Measurements from ENCODE around the genes POLR1H and GTF2H4.

DNA sequence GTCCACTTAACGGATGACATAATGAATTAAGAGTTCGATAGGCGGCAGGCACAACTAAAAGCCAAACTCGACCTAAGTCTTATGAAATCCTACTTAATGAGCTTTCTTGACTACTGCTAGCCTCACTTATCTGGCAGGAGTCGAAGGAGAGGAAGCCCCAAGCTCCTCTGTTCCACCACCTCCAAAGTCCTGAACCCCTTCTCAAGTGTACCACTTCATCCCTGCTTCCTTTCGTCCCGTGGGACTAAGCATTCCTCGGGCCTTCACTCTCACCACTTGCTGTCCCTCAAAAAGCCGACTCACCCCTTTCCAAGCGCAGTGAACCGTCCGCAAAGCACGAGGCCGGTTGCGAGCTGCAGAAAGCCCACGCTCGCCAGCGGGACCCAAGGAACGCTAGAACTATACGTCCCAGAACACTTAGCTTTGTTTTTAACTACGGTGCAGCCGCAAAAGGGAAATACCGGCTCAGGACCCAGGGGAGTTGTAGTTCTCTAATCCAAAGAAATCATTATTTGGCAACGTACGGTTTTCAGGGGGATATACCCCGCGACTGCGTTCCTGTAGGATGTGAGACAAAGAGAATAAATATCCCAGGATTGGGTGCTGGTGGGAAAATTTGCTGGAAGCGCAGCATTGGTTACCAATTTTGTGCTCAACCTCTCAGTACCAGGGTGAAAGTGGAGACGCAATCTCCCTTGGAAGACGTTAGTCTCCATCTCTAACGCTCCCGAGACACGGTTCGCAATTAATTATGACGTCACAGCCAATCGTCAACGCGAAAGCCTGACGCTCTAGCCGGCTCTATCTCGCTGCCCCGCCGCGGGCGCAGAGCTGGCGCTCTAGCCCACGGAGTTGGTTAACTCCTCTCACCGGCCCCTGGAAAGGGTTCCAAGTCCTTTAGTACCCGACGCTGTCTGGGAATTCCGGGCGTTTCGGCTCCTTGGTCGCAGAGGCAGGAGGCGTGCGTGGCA lies at the start of gene POLR1H:
Gene POLR1H, plus strand, starts transcription at position 828 of the 971 bp plus-strand sequence.
- RAMPAGE, long total RNA = start-site peak on the plus strand centred at position 913 of the sequence, 74 bp wide, 131 and 94 reads in 2 replicates
- RRBS = 1% methylated on average over 13 of the region's 57 CpGs

GRCh38 chr6:30069615-30070321 lies 2.8 kb downstream of the PPP1R11 start:
- RAMPAGE, long total RNA = no peak
- RRBS = no CpG with 5 or more reads among the region's 6 CpGs

DNA sequence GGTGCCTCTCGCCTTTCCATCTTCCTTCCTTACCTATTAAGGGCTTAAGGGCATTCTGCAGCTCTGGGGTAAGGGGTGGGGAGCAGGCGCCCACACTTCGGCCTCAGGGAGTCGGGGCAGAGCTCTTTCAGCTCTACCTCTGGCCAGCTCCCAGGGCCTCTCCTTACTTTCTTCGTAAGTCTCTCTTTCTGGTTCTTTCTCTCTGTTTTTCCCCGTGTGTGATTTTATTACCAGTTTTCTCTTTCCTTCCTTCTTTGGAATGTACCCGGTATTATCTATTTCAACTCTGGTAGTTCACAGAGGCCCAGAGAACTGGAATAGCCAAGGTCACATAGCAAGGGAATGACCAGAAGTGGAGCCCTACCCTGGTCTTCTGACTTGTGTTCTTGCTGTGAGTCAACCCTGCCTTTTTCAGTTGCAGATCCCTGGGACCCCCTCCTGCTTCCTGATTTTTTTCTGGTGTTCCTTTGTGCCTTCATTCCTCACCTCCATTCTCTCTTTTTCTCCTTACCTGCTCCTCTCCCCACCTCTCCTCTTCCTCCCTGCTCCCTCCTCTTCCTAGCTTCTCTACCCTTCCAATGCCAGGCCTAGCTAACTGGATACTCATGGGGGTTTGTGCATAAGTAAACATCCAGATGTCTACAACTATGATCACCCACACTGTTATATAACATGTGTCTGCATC lies 789 bp upstream of the RNF39 start:
- RAMPAGE, long total RNA = no peak
- RRBS = no CpG with 5 or more reads among the region's 7 CpGs

DNA sequence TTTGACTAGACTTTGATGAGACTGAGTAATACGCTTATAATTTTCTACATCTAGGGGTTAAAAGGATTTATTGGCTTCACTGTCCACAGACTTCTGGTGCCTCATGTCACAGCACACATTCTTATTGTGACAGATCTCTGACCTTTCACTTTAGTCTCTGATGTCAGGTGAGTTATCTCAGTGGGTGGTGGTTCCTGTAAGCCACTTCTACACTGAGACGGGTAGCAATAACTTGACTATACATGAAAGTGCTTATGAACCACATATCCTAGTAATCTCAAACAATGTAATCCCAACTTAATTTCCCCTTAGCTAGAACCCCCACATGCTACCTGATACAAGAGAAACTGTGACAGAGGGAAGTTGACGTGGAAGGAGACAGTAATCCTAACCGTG lies 6.7 kb upstream of the TRIM40 start:
- RAMPAGE, long total RNA = no peak
- RRBS = no CpG with 5 or more reads among the region's 4 CpGs

DNA sequence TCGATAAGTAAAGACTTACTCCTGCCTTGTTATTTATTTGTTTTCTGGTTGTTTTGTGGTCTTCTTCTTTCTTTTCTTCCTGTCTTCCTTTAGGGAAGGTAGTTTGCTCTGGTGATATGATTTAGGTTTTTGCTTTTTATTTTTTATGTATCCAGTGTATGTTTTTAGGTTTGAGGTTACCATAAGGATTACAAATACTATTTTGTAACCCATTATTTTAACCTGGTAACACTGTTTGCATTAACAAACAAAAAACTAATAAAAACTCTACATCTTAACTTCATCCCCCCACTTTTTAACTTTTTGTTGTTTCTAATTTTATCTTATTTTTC lies 41.2 kb upstream of the TRIM39 start:
- RAMPAGE, long total RNA = no peak
- RRBS = no CpG with 5 or more reads among the region's 1 CpG

DNA sequence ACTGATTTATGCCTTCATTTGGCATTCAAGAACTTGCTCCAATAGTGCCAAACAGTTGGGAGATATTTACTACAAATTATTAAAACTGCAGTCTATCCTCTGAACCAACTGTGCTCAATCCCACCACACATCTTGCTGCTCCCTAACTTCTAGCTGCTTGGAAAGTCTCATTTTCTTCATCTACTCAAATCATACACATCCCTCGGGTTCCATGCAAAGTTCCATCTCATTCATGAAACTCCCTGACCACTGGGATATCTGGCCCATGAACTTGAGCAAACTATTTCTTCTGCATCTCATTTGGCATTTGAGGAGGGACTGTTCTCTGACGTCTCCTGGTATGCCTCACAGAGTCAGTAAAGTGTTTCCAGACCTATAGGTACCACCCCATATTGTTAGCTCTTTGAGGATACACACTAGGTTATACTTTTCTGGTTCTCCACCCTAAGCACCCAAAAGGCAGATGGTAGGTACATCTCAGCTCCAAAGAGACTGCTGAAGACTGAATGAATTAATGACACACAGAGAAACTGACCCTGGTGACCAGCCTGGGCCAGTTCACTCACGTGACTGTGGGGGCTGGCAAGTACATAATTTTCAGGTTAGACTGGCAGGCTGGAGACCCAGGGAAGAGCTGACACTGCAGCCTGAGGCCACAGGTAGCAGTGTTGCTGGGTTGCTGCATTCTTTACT lies 36.7 kb upstream of the TRIM39 start:
- RAMPAGE, long total RNA = no peak
- RRBS = no CpG with 5 or more reads among the region's 3 CpGs

GRCh38 chr6:30493500-30494599 lies 4.5 kb downstream of the HLA-E start:
- RAMPAGE, long total RNA = no peak
- RRBS = no CpG with 5 or more reads among the region's 15 CpGs

DNA sequence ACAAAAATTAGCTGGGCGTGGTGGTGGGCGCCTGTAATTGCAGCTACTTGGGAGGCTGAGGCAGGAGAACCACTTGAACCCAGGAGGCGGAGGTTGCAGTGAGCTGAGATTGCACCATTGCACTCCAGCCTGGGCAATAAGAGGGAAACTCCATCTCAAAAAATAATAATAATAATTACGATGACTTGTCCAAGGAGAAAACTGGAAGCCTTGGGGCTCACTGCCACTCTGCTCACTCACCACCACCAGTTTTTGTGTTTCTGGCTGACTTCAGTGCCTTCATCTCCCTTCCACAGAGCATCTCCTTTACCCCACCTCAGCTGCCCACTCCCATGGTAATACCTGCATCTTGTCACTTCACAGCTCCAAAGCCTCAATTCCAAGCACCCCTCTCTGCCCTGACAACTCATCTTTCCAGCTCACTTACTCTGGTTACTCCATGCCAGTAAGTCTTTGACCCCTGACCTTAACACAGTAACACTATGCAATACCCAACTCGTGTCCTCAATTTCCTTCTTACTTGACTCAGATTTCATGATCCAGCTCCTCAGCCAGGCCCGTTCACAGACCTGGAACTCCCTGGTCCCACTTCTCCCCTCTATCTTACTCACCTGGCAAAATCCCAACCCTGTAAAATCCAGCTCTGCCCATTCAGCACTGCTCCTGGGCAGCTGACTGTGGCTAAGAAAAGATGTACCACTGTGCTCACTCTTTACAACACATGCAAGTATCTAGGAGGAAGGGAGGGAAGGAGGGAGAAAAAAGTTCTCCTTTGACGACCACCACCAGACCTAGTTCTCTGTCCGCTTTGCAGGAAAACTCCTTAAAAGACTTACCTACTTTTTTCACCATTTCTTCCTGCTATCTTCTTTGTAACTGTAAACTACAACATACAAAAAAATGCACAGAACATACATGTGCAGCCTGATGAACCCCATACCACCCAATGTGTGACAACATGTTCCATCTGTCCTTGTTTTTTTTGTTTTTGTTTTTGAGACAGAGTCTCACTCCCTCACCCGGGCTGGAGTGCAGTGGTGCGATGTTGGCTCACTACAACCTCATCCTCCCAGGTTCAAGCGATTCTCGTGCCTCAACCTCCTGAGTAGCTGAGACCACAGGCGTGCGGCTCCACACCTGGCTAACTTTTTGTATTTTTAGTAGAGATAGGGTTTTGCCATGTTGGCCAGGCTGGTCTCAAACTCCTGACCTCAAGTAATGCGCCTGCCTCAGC lies 7.9 kb downstream of the GNL1 start:
- RAMPAGE, long total RNA = no peak
- RRBS = no CpG with 5 or more reads among the region's 15 CpGs

- RAMPAGE, long total RNA = no peak
- RRBS = no CpG with 5 or more reads among the region's 2 CpGs
These were observed 932 bp upstream of the C6orf136 start for GRCh38 chr6:30645977-30646425.

- RAMPAGE, long total RNA = no peak
- RRBS = no CpG with 5 or more reads among the region's 3 CpGs
These were observed 2.6 kb downstream of the PPP1R18 start for GRCh38 chr6:30683833-30684308.

GRCh38 chr6:30741006-30741399 lies 1.5 kb downstream of the FLOT1 start:
- RAMPAGE, long total RNA = no peak
- RRBS = no CpG with 5 or more reads among the region's 7 CpGs

GRCh38 chr6:30759466-30760120 lies 15.2 kb upstream of the IER3 start:
- RAMPAGE, long total RNA = no peak
- RRBS = no CpG with 5 or more reads among the region's 9 CpGs

DNA sequence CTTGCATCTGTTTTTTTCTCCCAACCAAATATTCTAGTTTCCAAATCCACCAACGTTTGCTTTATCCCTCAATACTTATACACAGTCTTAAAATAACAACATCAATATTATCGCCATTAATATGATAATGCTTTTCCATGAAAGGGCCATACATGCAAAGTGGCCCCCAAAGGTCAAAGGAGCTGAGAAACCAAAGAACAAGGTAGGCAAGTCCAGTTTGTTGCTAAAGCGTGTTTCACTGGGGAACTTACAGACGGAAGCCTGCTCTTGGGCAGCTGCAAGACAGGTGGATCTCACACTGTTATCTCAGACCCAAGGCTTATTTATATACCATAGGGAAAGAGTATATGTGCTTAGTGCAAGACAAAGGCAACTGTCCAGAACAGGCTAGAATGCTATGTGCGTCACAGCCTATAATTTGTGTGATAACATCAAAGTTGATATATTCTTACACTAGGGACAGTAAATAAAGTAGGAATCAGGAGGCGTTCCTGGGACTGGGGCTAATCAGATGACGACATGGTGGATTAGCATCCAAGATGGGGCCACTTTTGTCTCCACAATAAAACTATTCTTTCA lies 54.7 kb upstream of the IER3 start:
- RAMPAGE, long total RNA = no peak
- RRBS = no CpG with 5 or more reads among the region's 7 CpGs

DNA sequence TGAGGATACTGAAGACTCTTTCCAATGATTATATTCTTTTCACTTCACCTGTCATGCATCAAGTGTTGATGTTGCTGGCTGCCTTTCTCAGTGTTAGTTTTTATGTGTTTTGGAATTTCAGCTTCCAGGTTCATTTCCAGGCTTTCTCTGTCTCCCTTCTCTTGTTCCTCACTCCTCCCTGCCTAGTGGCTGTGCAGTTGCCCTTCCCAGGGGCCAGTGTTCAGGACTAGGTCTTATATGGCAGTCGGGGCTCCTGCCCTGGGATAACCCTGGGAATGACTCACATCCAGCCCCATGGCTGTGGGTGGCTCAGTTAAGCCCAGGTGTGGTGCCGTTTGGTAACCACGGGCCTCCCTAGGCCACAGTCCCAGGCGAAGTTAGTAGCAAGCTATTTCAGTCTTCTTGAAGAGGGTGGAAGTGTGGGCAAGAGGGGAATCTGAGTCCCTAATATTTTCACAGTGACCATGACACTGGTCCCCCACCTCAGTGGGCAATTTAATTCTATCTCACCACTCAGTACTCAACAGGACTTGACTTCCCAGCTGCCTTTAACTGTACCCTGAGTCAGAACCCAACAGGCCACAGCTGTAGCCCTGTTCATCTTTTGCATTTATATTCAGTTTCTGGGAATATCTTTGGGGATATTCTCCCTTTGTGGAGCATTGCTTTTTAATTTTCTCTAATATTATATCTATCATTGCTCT lies 57.3 kb upstream of the DDR1 start:
- RAMPAGE, long total RNA = no peak
- RRBS = no CpG with 5 or more reads among the region's 4 CpGs

GRCh38 chr6:30907631-30908764 lies at the start of gene GTF2H4:
TSS of gene GTF2H4 (plus strand) at chr6:30908207.
- RAMPAGE, long total RNA = start-site peak on the plus strand at chr6:30908206-30908240, 112 and 112 reads in 2 replicates
- RRBS = 0% methylated on average over 4 of the region's 57 CpGs

GRCh38 chr6:31001059-31001435 lies 9.2 kb upstream of the MUC22 start:
- RAMPAGE, long total RNA = no peak
- RRBS = no CpG with 5 or more reads among the region's 7 CpGs

GRCh38 chr6:31056146-31056644 lies 45.9 kb downstream of the MUC22 start:
- RAMPAGE, long total RNA = no peak
- RRBS = no CpG with 5 or more reads among the region's 4 CpGs

GRCh38 chr6:31087418-31088120 lies 24.8 kb downstream of the C6orf15 start:
- RAMPAGE, long total RNA = no peak
- RRBS = no CpG with 5 or more reads among the region's 14 CpGs

DNA sequence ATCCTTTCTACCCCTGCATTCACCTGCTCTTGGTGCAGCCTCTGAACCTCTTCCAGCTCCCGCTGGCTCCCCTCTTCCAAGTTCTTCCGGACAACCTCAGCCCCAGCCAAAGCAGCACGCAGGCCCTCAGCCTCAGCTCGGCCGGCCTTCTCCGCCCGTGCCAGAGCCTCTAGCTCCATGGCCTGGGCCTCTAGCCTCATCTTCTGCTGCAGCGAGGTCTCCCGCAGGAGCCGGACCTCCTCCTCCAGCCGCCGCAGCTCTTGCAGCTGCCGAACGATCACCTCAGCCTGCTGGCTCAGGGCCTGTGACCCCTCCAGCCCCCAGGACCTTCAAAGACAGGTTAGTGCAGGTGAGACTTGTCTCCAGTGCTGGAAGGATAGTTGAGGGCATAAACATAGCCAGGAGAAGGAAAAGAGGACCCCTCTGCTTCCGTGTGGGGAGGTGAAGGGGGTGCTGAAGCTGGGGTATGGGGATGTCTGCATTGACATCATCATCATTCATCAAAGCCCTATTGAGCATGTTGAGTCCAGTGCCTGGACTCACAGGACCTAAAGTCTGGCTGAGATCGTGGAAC lies 3.0 kb downstream of the CCHCR1 start:
- RAMPAGE, long total RNA = no peak
- RRBS = no CpG with 5 or more reads among the region's 16 CpGs

DNA sequence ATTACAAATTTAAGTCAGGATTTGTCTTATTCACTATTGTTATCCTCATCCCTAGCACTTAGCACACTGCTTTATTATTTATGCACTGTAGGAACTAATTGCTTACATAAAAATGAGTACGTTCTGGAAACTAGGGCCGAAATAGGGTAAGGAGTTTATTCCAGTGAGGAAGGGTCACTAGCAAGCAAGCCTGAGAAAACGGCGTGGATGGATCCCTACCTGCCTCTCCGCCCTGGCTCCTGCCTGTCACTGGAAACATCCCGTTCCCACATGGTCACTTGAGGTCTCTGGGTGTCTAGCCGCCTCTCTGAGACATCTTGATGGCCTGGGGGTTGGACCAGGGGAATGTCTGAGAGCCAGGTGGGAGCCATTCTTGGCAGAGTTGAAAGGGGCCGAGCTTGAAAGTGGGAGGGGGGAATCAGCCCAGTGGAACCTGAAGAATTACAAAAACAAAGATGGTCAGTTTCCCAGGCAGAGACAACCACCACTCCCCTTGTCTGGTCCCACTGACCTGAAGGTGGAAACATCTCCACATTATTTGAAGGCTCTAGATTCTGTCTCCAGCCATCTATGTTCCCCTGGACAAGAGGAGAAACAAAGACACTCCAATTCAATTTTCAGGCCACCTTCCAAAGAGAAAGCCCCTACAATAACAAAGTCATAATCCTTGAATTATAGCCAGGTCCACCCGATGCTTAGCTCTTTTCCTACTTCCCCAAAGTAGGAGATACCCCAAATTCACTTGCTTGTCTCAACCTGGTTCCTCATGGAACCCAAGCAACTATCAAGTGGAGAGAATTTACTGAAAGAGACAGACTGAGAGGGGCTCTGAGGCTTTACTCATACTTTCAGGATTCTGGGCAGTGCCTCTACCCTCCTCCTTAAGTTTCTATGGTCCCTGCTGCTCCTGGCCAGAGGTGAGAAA lies 828 bp downstream of the CCHCR1 start:
- RAMPAGE, long total RNA = no peak
- RRBS = no CpG with 5 or more reads among the region's 9 CpGs

Measured in cardiac muscle cell (in vitro differentiated cells and primary cell).